Mesenchymal stem cell of adipose (primary cell): Measurements from ENCODE around the gene GJD3.

DNA sequence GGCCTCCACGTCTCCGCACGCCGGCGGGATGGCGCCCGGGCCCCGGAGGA is 474 bp downstream of the MSL1 start:
- CAGE, long polyA plus RNA, result no peak

DNA sequence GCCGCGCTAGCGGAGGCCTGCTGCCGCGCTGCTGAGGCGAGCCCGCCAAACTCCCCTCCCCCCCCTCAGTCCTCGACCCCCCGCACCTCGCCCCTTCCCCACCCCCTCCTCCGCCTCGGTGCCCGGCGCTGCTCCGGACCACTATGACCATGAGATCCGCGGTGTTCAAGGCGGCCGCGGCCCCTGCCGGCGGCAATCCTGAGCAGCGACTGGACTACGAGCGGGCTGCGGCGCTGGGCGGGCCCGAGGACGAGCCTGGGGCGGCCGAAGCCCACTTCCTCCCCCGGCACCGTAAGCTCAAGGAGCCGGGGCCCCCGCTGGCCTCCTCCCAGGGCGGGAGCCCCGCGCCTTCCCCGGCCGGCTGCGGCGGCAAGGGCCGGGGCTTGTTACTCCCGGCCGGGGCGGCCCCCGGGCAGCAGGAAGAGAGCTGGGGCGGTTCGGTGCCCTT is 723 bp downstream of the MSL1 start:
- CAGE, long polyA plus RNA, result no peak

DNA sequence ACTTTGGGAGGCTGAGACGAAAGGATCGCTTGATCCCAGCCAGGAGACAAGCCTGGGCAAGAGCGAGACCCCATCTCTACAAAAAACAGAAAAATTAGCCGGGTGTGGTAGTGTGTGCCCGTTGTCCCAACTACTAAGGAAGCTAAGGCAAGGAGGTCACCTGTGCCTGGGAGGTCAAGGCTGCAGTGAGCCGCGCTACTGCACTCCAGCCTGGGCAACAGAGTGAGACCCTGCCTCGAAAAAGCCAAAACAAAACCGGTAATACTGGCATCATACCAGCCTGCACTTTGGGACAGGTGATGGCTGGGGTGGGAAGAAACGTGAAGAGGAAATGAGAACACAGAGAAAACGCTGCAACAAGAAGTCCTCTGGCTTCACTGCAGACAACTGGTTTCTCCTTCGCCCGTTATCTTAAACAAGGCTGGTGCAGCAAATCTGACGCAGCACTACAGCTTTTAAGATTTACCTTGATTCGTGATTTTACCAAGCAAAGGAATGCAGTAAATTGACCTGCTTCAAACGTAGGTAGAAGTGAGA is 747 bp upstream of the CASC3 start:
- CAGE, long polyA plus RNA, result no peak

GRCh38 chr17:40141155-40141329 is 705 bp downstream of the CASC3 start:
- CAGE, long polyA plus RNA, result no peak

DNA sequence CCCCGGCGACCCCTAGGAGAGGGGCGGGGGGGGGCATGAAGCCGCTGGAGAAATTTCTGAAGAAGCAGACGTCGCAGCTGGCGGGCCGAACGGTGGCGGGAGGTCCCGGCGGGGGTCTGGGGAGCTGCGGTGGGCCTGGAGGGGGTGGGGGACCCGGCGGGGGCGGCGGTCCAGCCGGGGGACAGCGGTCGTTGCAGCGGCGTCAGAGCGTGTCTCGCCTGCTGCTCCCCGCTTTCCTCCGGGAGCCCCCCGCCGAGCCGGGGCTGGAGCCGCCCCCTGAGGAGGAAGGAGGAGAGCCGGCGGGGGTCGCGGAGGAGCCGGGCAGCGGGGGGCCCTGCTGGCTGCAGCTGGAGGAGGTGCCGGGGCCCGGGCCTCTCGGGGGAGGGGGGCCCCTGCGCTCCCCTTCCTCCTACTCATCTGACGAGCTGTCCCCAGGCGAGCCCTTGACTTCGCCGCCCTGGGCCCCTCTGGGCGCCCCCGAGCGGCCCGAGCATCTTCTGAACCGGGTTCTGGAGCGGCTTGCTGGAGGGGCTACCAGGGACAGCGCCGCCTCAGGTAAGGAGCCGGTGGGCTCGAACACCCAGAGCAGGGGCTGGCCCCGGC is 658 bp downstream of the RAPGEFL1 start:
- CAGE, long polyA plus RNA, result no peak

DNA sequence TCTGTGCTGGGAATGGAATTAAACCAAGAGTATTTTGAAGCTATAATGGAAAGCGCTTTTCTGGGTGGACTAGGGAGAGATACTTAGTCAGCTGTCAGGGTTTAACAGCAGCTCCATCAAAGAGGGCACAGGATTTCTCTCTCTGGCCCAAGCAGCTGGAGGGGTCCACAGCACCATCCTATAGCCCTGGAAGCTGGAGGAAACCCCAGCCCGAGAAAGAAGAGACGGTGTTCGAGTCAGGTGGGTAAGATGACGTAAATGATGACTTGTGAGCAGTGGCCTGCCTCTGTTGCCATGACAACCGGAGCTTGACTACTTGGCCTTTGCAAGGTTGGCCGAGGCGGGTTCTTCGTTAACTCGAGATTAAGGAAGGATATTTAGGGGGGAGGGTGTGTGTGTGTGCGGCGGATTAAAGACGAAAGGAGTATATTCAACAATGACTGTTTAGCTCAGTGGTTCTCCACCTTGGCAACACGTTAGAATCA is 531 bp upstream of the WIPF2 start:
- CAGE, long polyA plus RNA, result no peak

- CAGE, long polyA plus RNA, result no peak
Measured at GRCh38 chr17:40272929-40273658, 14.6 kb upstream of the CDC6 start.

DNA sequence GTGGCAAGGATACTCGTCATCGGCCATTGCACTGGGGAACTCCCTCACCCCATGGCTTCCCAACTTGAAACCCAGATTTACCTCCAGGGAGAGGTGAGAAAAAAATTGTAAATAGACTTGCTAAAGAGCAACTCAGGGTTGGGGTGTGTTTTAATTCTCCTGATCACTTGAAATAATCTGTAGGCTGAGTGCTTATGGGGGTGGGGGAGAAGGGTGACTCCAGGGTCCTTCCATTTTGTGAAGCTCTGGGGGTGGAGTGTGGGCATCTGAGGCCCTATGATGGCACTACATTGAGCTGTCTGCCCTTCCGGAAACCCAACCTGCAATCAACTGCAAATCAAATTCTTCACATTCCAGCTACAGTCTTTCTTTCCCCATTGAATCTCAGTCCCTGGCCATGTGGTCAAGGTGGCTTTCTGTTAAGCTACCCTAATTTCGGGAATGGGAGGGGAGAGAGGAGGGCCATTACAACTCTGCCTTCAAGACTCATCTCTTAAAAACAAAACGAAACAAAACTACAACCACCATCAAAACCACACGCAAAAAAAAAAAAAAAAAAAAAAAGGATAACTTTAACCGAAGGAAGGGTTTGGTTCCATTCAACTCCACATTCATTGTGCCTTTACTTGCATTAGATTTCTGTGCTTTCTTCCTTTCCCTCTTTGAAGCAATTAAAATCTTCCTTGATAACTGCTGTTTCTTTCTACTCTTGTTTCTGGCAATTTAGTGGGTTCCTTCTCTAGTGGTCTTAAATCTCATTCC is 5.9 kb upstream of the CDC6 start:
- CAGE, long polyA plus RNA, result no peak

GRCh38 chr17:40314567-40315145 is 5.7 kb downstream of the RARA start:
- CAGE, long polyA plus RNA, result no peak

DNA sequence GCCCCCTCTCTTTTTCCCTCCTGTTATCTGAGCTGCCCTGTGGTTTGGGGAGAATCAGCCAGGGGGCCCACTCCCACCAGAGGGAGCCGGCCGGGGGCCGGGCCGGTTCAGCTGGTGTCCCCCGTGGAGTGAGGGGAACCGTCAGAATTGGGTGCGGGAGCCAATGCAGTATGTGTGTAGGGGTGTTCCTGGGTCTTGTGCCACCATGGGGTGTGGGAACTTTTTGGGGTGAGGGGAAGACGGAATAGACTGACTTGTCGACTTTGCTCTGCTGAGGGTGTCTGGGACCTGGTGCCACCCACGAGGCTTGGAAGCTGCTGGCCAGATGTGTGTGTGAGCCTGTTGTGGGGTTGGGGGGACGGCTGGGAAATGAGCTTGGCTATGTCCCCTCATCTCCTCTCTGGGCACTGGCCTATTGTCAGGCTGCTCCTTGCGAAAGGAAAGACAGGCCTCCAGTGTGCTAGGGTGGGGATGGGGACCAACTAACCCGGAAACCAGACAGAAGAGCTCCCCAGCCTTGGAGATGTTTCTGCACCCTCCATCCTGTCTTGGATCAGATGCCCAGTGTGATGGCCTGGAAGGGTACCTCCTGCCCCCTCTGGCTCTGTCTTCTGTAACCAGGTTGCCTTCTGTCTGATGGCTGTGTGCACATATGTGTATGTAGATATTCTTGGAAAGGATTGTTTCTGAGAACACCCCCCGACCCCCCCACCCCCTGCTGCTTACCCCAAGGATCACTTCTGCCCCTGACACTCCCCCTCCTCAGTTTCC is 10.0 kb downstream of the RARA start:
- CAGE, long polyA plus RNA, result no peak

DNA sequence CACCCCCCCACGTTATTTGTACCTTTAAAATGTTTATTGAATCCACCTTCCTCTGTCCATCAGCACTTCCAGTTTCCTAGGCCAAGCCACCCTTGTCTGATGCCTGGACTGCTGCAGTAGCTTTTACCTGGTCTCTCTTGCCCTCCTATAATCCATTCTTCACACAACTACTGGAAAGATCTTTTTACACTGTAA is 24.5 kb downstream of the GJD3 start:
- CAGE, long polyA plus RNA, result no peak

GRCh38 chr17:40341881-40342772 is 22.4 kb downstream of the GJD3 start:
- CAGE, long polyA plus RNA, result no peak

- CAGE, long polyA plus RNA, result no peak
Measured at GRCh38 chr17:40351661-40352634, 12.6 kb downstream of the GJD3 start.

DNA sequence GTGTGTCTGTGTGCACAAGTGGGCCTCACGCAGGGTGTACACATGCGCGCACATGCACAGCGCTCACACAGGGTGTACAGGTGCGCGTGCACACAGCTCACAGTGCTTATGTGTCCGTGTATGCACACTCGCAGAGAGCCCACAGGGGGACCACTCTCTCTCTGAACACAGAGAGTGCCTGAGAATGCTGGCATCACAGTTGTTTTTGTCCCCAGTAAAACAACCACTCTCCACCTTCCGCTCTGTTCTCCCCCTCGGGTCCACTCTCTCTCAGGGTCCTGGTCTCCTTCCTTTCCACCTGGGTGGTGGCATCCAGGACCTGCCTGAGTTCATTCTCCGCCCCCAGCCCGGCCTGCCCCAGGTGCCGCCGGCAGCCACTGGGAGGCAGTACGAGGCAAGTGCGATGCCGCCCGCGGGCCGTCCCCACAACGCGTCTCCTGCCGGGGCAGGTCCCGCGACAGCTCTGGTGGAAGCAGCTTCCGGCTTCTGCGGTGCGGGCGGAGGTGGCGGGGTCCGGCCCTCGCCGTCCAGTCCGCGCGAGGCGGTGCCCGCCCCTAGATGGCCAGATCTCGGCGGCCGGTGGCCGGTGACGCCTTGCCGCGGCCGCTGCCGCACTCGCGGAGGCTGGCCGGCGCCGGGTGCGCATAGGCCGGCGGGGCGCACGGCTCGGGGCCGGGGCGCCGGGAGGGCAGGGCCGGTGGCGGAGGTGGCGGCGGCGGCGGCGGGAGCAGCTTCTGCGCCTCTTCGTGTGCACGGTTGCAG is 2.0 kb downstream of the GJD3 start:
- CAGE, long polyA plus RNA, result no peak

DNA sequence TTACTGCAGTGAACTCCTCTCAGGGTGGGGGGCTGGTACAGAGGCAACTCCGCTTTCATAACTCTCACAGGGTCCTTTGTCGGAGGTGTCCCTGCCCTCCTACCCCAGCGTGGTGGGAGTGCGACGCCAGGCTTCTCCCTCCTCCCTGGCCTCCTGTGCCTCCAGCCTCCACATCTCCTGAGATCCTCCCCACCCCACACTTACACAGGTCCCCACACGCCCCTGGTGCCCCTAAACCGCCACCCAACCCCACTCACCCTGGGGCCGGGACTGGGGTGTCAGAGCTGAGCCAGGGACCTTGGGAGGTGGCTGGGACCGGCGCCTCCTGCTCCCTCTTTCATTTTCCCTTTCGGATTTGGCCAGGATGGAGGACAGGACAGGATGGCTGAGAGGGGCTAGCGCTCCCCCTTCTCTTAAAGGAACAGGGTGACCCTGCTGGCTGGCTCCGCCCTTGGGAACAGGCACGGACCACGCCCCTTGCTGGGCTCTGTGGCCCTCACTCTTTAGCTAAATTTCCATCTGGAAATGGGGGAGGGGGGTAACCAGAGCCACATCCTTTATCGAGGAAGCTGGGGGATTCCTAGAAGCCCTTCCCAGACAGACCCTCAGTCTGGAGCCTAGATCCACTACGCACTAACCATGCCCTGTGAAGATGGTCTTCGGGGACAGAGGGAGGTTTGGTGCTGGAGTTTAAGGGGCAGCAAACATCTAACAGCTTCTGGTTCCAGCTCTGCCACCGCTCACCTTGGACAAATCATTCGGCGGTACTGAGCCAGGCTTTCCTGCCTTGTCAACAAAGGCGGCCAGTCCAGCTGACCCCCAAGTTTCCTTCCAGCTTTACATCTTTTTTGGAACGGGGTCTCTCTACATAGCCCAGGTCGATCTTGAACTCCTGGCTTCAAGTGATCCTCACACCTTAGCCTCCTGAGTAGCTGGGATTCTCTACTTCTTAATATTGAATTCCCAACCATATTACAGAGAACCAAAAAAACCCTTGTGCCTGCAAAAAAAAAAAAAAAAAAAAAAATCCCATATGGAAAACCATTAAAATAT is at the start of gene GJD3:
TSS of gene GJD3 (minus strand) at position 387 of the 1,053 bp plus-strand sequence.
- CAGE, long polyA plus RNA, result no peak

GRCh38 chr17:40451925-40453411 is 9.2 kb downstream of the IGFBP4 start:
- CAGE, long polyA plus RNA, result no peak

GRCh38 chr17:40460405-40461083 is 17.3 kb downstream of the IGFBP4 start:
- CAGE, long polyA plus RNA, result no peak

DNA sequence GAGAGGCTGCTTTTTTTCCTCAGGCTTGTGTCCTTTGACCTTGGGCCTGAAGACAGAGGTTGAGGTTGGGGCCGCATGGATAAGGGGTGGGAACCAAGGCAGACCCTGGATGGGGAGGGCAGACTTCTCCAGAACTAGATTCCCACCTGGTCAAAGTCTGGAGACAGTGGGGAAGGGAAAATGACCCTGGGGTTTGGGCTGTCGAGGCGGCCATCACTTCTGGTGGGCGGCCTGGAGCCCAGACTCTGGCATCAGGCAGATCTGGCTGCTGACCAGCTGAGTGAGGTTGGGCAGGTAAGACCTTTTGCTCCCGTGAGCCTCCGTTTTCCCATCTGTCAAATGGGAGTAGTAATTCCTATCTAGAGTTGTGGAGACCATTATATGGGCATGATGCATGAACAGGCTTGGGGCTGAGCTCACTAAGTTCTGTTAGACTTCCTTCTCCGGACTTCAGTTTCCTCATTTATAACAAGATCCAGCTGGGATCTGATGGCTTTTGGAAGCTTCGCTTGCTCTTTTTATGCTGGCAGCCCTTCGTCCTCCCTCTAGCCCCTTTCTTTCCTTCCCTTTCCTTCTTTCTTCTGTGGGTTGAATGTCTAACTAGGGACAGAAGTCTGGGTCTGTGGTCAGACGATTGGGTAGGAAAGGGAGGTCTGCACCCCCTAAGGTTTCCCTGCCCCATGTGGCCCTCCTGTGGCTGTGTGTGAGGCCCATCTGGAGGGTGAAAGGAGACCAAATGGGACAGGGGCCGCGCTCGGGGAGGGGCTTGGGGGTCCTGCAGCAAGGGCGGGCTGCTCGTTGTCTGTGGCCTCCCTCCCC is 18.1 kb downstream of the IGFBP4 start:
- CAGE, long polyA plus RNA, result no peak

DNA sequence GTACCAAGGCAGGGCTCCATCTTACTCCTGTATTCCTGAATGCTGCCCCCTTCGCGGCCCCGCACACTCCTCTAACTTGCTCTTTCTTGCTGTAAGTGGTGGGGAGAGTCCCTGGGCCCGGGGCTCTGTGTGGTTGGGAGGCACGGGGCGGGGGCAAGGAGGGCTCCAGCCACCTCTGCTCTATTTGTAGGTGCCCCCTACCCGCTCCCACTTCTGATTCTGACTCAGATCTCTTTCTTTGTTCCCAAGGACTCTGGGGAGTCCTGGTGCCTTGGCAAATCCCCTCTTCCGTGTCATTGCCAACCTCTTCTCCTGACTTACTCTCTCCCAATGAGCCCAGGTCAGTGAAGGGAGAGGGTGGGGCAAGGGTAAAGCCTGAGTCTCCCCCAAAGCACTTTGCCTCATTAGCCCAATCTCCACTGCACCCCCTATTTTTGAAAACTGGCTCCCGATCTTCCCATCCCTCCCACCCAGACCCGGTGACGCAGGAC is 1.0 kb downstream of the TNS4 start:
- CAGE, long polyA plus RNA, result no peak

GRCh38 chr17:40518246-40519157 is 17.1 kb upstream of the TNS4 start:
- CAGE, long polyA plus RNA, result no peak